ENCODE measurements around a stretch of chr1.

GRCh38 chr1:52314755-52315455, 51.1 kb downstream of the CC2D1B start:
- RRBS: no CpG with 5 or more reads among the region's 13 CpGs

DNA sequence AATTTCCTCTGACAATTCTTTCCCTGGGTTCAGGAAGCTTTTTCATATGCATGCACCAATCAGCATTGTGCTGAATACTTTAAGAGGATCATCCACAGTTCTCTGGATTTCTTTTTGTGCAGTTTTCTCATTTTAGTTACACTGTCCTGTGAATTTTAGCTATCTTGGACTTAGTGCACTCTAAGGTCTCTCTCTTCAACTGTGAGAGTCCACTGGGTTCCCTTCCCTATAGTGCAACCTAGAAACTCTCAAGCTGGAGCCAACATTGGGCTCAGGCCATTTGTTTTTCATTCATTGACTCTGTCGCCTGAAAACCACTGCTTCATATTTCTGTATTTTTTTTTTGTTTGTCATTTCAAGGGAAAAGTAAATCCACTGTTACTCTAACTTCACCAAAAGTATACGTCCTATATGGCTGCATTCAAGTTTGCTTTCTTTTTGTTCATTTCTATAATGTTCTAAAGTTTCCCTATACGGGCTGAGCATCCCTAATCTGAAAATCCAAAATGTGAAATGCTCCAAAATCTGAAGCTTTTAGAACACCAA, 45.7 kb downstream of the TUT4 start:
- RRBS: no CpG with 5 or more reads among the region's 3 CpGs

DNA sequence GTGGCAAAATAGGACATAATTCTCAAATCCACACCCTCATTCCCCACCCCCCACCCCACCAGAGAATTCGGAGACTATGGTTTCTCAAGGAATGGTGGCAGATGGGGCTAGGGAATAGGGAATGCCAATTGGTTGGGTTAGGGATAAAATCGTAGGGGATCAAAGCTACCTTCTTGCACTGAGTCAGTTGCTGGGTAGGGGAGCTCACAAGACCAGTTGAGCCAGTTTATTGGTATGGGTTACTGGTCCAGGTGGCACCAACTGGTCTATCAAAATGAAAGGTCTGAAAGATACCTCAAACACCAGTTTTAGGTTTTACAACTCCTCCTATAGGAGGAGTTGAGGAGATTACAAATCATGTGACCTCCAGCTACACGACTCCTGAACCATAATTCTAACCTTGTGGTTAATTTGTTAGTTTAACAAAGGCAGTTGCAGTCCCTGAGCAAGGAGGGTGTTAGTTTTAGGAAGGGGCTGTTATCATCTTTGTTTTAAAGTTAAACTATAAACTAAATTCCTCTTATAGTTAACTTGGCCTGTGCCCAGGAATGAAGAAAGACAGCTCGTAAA, 2.4 kb downstream of the SHISAL2A start:
- RRBS: no CpG with 5 or more reads among the region's 4 CpGs

GRCh38 chr1:52641282-52641762, 8.4 kb downstream of the SHISAL2A start:
- RRBS: no CpG with 5 or more reads among the region's 4 CpGs

GRCh38 chr1:52740142-52740400, 13.8 kb downstream of the ZYG11B start:
- RRBS: no CpG with 5 or more reads among the region's 1 CpG

GRCh38 chr1:52771113-52772000, 45.1 kb downstream of the ZYG11B start:
- RRBS: no CpG with 5 or more reads among the region's 16 CpGs

GRCh38 chr1:52913002-52913464, 8.5 kb downstream of the ECHDC2 start:
- RRBS: no CpG with 5 or more reads among the region's 3 CpGs

DNA sequence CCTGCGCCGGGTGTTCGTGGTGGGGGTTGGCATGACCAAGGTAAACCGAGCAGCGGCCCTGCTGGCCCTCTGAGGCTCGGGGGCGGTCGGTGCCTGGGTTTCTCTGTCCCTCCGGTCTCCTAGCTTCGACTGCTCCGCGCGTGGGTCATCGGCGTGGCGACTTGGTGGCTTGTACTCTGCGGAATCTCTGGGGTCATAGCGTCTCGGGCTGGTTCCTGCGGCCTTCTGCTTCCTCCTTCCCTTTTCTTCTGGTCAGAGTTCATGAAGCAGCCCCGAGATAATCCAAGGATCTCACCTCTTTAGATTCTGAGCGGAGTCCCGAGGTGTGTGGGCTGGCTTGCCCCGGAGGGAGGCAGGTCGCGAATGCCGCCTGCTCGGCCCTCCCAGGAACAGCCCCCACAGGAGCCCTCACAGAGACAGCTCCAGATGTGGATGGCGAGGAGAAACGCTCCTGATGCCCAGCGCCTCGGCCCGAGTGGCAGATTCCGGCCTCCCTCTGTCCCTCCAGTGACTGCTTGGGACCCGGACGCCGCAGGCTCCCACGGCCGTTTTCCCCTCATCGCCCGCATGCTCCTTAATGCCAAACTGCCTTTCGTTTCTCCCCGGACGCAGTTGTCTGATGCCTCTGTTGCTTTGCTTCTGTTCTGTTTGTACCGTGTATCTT, 482 bp downstream of the SCP2 start:
- RRBS: 2% methylated on average over 9 of the region's 45 CpGs

GRCh38 chr1:52928911-52929366, 1.9 kb downstream of the SCP2 start:
- RRBS: no CpG with 5 or more reads among the region's 4 CpGs

- RRBS: no CpG with 5 or more reads among the region's 8 CpGs
These were observed 56.2 kb upstream of the PODN start for GRCh38 chr1:53005663-53006311.

- RRBS: no CpG with 5 or more reads among the region's 9 CpGs
These were observed 11.6 kb downstream of the SLC1A7 start for GRCh38 chr1:53130686-53131347.

DNA sequence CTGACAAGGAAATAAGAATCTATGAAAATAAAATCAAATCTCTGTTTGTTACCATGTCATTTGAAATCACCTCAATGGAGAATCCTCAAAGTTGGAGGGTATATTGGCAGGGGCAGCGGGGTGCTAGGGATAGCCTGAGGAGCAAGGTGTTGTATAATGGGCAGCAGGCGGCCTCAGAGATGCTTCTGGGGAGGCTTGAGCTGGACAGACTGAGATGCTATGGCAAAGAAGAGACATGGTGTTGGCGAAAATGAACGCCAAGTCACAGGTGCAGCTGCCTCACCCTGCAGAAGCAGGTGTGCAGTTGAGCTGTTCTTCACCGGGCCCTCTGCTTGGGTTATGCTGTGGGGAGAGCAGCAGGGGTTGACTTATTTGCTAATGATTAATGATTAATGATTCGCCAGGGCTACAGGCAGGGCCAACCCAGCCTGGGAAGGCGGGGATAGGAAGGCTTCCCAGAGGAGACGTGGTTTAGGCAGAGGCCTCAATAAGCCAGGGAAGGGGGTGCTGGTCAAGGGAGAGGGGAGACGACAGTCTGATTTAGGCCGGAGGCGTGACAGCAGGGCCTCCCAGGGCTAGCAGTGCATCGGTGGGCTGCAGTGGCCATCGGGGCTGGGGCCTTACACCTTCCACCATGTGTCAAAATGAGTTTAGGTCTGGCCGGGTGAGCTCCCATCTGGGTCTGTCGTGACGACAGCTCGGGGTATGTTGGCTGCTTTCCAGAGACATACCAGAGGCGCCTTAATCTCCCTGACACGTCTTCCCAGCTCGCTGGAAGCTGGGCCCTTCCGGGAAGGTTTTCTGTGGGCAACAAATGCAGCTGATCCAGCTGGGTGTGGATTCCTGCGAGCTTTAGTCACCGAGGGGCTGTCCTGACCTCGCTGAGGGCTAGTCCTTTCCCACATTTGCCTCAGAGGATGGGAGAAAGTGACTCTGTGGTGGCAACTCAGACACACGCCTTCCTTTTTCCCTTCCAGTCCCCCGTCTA, 3.5 kb upstream of the SLC1A7 start:
- RRBS: no CpG with 5 or more reads among the region's 26 CpGs

DNA sequence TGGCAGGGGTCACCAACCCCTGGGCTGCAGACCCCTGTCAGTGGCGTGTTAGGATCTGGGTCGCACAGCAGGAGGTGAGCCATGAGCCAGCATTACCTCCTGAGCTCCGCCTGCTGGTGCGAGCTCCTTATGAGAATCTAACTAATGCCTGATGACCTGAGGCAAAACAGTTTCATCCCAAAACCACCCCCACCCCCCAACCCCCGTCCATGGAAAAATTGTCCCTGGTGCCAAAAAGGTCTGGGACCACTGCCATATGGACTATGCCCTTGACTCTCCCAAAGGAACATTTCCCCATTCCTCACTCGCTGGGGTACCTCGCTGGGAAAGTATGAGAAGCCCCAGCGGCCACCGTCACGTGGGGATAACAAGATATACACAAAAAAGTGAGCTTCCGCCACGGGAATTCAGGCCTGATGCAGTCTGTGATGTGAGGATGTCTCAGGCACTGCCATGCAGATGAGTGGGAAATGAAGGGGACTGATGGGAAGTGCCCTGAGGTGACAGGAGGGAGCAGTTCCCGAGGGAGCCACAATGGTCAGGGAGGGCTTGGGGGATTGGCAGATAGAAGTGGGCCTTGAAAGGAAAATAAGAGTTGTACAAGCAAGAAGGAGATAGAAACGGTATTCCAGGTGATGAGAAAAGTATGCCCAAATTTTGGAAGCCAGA, 6.3 kb upstream of the CPT2 start:
- RRBS: no CpG with 5 or more reads among the region's 14 CpGs

DNA sequence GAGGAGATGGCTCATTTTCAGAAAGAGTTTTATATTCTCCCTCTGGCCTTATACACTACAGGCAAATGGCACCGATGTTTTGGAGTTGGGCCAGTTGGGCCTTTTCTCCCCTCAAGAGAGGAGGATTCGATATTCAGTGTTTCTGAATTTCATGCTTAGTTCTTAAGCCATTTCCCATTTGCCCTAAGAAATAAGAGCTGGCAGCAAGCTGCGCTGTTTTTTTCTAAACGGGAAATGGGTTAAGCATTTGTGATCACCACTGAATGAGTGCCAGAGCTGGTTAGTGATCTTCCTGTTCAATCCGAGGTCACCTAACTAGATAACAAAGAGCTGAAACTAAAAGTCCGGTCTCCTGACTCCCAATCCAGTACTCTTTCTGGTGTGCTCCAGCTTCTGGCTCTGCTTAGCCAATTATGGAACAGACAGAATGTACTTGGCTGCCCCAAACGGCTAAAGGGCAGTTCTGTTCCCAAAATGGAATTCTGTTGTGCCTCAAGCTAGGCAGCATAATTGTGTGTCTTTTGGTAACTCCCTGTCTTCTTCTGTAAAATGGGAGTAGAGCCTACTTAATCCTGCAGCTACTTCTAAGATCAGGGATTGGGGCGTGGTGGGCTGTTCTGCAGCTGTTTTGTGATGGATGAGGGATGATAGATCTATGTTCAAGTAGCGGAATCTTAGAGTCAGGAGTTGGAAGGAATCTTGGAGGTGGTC, 1.1 kb upstream of the CPT2 start:
- RRBS: no CpG with 5 or more reads among the region's 9 CpGs

GRCh38 chr1:53213013-53213922, 7.2 kb downstream of the CZIB start:
- RRBS: no CpG with 5 or more reads among the region's 11 CpGs

- RRBS: no CpG with 5 or more reads among the region's 5 CpGs
These were observed 932 bp downstream of the CZIB start for GRCh38 chr1:53219520-53219884.

DNA sequence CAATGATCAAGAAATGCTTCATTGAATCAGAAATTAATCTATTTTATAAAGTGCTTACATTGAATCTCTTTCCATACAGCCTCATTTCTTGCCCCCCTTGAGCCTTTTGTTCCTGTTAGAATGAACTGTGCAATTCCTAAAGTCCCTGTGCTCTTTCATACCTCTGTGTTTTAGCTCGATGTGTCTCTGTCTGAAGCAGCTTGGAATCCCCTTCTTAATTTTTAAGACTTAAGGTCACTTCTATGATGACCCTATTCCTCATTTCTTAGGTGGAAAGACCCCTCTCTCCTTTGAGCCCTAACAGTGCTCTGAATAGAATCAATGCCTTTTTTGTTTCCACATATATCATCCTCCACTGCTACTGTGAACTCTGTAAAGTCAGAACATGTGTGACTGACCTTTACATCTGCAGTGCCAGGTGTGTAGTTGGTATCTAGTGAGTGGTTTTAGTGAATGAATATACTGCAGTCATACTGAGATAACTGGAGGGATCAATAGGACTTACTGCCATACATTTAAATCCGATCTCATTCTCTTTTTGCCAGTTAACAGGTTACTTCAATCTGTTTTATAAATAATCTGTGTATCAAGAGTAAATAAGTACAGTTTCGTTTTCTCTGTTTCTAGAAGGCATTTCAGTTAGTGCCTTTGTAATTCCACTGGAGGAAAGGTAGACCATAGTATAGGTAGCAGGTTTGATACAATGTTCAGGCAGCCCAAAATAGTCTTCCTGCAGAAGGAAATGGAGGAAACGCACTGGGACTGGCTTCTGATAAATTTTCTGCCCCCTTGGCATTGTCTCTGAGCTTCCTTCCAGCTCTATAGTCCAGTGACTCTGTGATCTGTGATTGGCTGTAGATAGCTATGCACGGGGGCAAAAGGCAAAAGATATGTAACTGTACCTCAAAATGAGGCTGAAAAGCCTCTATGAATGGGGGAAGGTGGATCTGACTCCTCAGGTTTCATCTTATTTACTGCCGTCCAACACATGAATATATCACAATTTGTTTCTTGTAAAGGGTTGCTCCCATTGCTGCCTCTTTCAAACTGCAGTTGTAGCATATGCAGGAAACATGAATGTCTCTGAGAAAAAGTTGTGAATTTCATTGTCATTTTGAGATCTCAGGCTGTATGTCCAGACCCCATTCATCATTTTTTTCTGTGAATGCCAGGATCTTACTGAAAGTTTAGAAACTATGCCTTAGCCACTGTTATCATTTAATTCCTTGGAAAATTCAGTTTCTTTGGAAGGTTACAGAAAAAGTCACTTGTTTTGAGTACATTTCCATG, 5.7 kb upstream of the MAGOH start:
- RRBS: no CpG with 5 or more reads among the region's 6 CpGs

DNA sequence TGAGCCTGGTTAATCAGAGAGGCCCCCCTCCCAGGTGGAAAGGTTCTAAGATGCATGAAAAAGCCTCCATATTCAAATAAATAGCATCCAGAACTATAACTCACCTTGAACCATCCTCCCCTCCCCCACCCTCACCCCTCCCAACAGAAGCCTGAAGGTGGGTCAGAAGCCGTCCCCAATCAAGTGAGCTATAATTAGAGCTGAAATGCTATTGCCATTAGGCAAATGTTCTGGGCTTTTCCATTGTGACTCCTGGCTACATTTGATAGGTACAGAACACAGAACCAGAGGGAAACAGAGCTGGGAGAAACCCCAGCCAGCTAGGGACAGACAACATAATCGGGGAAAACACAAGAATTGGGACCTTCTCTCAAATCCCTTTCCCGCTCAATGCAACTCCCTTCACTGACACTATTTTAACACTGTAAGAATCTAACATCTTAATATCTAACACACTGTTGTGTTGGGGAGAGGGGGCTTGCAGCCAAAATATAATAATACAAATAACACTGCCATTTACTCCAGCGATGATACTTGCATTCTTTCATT, 41.4 kb downstream of the LRP8 start:
- RRBS: no CpG with 5 or more reads among the region's 4 CpGs

GRCh38 chr1:53470028-53470643, 10.9 kb downstream of the DMRTB1 start:
- RRBS: 7% methylated on average over 16 of the region's 34 CpGs

- RRBS: no CpG with 5 or more reads among the region's 13 CpGs
These were observed 50.1 kb downstream of the DMRTB1 start for GRCh38 chr1:53509280-53509744.

All from amniotic epithelial cell (primary cell).